Osteoblast (primary cell): ENCODE measurements around the gene ARL6IP5.

GRCh38 chr3:66380083-66380542, 120.7 kb downstream of the LRIG1 start:
- CAGE, long polyA plus RNA = no peak
- RRBS = no CpG with 5 or more reads among the region's 15 CpGs

DNA sequence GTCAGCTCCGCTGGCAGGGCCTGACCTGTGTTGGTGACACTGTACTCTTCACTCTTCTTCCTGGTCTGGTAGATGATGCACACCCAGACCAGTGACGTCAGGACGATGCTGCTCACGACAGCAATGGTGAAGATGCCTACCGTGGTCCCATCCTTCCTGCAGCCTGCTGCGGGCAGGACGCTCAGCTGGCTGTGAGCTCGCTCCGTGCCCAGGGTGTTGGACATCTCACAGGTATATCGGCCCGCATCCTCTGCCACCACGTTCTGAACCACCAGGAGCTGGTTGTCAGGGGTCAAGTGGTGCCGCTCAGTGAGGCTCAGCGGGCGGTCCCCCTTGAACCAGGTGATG, 117.9 kb downstream of the LRIG1 start:
- CAGE, long polyA plus RNA = no peak
- RRBS = no CpG with 5 or more reads among the region's 15 CpGs

GRCh38 chr3:66412505-66413472, 88.0 kb downstream of the LRIG1 start:
- CAGE, long polyA plus RNA = no peak
- RRBS = 100% methylated on average over 2 of the region's 24 CpGs

- CAGE, long polyA plus RNA = no peak
- RRBS = 2% methylated on average over 49 of the region's 83 CpGs
These were observed 852 bp downstream of the LRIG1 start for GRCh38 chr3:66499768-66500571.

- CAGE, long polyA plus RNA = no peak
- RRBS = no CpG with 5 or more reads among the region's 4 CpGs
These were observed 175.8 kb upstream of the KBTBD8 start for GRCh38 chr3:66822247-66822705.

GRCh38 chr3:67424648-67425413, 229.6 kb downstream of the SUCLG2 start:
- CAGE, long polyA plus RNA = no peak
- RRBS = no CpG with 5 or more reads among the region's 6 CpGs

DNA sequence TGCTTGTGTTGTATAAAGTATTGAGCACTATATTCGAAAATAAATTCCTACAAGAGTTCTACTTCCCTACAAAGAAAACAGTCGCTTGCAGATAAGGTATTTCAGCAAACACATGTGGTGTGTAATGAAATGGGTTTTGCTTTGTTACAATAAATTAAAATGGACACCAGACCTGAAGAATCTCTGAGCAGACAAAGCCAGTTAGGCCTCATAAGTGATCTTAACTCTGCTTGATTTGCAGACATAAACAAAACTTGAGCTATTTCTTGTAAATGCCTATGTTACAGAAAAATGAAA, 164.9 kb downstream of the SUCLG2 start:
- CAGE, long polyA plus RNA = no peak
- RRBS = no CpG with 5 or more reads among the region's 2 CpGs

DNA sequence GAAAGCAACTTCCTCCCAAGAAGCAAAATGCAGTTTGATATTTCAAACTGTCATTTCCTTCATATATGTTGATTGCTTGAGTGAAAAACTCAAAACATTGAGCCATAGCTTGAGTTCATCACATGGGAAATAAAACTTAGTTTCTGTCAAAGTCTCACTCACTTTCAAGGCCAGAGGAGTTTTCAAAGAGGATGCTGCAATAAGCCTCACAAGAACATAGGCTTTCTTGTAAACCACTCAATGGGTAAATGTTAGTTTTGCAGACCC, 29.1 kb upstream of the SUCLG2 start:
- CAGE, long polyA plus RNA = no peak

DNA sequence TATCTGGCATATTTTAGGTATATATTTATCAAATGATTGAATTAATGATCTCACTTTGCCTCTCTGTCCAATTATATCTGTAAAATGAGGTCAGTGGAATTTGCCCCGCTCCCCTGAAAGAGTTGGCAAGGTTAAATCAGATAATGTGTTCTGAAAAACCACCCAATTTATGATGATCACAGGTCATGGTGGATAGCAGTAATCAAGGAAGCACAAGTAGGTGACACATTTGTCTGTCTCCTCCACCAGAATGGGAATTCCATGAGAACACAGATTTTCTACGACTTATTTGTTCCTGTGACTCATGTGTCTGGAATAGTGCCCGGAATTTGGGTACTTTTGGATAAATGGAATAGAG, 128.8 kb upstream of the TAFA1 start:
- CAGE, long polyA plus RNA = no peak
- RRBS = no CpG with 5 or more reads among the region's 3 CpGs

GRCh38 chr3:69048349-69048638, 3.8 kb downstream of the TMF1 start:
- CAGE, long polyA plus RNA = no peak
- RRBS = no CpG with 5 or more reads among the region's 3 CpGs

DNA sequence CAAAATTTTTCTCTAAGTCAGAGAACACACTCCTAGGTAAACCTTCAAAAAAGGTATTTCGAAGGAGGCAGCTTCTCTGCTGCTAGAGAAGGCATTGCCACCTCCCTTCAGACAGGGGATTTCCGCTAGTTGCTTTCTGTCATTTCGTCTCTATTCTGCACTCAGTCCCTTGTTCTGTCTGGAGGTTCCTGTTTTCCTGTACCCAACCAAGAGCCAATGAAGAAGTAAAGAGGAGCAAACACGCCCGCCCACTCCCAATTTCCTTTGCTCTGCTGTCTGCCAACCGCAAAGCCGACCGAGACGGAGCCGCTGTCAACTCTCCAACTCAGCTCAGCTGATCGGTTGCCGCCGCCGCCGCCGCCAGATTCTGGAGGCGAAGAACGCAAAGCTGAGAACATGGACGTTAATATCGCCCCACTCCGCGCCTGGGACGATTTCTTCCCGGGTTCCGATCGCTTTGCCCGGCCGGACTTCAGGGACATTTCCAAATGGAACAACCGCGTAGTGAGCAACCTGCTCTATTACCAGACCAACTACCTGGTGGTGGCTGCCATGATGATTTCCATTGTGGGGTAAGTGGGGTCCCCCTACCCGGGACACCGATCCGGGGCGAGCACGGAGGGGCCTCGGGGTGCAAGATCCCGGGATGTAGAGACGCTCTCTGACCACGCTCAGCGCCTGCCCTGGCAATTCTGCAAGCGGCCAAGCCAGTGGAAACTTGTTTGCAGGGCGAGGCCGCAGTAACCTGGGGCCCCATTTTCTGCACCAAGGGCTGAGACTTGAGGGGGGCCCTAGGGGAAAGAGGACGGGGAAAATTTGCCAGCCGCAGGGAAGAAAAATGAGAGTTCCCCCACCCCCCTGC, at the start of gene ARL6IP5:
Gene ARL6IP5 (plus strand): TSS at position 286 of the 862 bp plus-strand sequence.
- CAGE, long polyA plus RNA = start-site peak on the plus strand centred at position 339 of the sequence, 109 bp wide, 1,052 and 931 reads in 2 replicates
- RRBS = no CpG with 5 or more reads among the region's 45 CpGs

- CAGE, long polyA plus RNA = no peak
- RRBS = no CpG with 5 or more reads among the region's 3 CpGs
These were observed 77.0 kb upstream of the LMOD3 start for GRCh38 chr3:69199280-69199817.

DNA sequence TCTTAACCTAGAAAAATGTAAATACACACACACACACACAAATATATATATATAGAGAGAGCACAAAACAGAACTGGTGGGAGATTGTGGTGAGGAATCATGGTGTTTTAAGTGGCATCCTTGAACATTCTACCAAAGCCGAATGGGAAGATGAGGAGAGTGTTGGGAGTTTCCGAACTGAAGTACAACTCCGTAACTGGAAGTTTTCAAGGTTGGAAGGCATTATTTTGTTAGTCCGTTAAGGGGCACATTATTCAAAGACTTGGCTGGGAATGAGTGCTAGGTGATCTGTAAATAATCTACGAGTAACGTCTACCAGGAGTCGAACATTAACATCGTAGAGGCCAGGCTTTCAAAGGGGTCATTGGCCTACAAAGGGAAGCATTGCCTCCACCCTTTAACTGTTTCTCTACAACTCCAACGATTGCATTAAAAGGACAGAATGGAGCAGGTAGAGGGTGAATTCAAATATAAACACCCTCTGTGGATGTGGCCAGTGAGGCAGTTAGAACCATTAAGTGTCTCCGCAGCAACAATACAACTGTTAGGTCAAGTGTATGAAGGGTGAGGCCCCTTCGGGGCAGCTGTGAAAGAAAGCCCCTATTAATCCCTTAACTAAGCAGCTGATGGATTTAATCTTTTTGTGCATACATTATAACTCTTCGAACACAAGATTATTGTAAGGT, 126.0 kb upstream of the LMOD3 start:
- CAGE, long polyA plus RNA = no peak
- RRBS = no CpG with 5 or more reads among the region's 12 CpGs

DNA sequence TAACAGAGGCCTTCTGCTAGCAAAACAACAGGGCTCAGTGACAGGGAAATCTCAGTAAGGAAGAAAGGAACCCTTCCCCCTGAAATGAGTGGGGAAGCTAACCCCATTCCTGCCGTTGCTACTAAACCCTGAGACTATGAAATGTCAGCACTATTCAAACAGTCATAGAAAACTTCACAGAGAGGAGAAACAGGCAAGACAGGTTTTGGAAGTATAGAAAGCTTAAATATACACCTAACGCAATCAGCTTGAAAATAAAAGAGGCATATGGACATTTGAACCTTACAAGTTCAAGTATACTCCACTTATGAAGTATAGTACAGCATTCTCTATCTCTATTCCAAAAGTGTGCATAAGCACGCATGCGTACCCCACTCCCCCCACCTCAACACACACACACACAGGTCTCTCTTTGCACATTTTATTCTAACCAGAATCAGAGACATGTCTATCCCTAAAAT, 17.6 kb upstream of the FRMD4B start:
- CAGE, long polyA plus RNA = no peak
- RRBS = no CpG with 5 or more reads among the region's 4 CpGs

GRCh38 chr3:69762439-69762969, 23.2 kb downstream of the MITF start:
- CAGE, long polyA plus RNA = no peak
- RRBS = no CpG with 5 or more reads among the region's 2 CpGs

- CAGE, long polyA plus RNA = no peak
- RRBS = no CpG with 5 or more reads among the region's 5 CpGs
These were observed 633.4 kb downstream of the FOXP1 start for GRCh38 chr3:70950115-70950479.

DNA sequence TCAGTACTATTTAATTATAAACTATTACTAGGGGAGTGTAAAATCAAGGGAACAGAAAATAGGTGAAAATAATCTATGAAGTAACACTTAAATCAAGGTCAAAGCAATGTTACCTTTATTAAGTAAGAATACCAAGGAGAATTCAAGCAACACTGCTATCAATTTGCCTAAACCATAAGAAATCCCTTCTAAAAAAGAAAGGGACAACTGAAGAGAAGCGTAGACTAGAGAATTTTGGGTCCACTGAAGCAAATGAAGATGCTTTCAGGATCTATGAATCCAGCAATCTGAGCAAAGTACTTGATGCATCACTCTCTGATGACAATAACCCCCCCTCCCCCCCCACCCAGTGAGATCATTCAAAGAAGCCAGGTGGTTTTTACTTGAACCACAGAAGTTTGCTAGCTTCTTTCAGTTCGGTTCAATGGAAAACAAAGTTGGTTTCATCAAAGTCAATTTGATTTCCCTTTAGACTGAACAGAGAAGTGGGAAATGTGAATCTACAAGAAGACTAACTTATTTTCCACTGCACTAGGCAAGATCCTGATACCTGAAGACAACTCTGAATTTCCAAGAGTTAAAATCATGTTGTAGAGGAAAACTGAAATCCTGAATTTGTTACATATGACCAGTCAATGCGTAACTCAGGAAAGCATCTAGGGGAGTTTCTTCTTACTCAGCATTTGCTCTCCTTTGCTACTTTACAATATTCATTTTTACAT, 572.9 kb downstream of the FOXP1 start:
- CAGE, long polyA plus RNA = no peak
- RRBS = no CpG with 5 or more reads among the region's 3 CpGs

DNA sequence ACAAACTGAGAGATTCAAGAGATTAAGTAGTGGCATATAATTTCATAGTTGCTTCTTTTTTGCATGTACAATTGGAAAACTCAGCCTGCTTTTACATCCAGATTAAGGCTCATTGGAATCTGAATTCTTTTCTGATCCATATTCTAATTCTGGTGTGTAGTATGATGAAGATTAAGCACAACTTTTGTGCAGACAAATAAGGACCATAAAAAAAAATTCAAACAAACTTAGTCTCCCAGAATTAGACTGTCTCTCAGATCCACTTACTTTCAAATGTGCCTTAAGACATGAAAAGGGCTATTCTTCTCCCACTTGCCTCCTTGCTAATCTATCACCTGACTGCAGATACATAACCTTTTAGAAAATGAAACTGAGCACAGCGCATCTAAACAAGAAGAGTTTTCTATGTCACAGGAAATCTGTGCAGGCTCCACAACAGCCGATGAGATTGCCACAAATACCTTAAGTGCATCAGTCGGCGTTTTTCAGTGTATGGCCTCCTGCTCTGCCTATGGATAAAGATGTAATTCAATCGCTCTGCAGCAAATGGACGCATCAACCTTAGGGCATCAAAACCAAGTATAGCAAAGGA, 544.3 kb downstream of the FOXP1 start:
- CAGE, long polyA plus RNA = no peak
- RRBS = no CpG with 5 or more reads among the region's 6 CpGs

DNA sequence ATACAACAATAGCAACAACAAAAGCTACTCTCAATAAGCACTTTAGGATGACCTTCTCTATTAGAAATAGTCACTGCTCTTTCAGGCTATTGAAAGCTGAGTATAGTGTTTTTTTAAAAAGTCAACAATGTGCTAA, 517.9 kb downstream of the FOXP1 start:
- CAGE, long polyA plus RNA = no peak

DNA sequence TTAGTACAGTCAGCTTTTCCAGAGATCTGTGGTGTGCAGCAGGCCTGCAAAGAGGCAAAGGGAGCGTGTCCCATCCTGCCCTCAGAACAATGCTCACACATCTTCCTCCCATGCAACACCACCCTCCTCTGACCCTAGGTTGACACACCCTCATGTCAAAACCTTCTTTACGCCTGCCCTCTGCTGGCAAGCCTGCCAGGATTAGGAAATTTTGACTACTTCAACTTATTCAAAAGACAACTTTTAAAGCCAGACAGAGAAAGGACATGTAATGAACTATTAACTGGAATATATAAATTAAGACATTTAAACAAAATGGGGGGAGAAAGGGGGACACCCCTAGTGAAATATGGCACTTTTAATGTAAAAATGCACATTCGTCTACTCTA, 513.7 kb downstream of the FOXP1 start:
- CAGE, long polyA plus RNA = no peak
- RRBS = no CpG with 5 or more reads among the region's 3 CpGs